Measurements from ENCODE around the genes BRWD1, IGSF5 and DSCAM.

GRCh38 chr21:38909593-38910262 is 104.0 kb downstream of the ETS2 start:
- RRBS, result no CpG with 5 or more reads among the region's 10 CpGs

- RRBS, result no CpG with 5 or more reads among the region's 7 CpGs
These were observed 111.2 kb downstream of the ETS2 start for GRCh38 chr21:38916819-38917459.

DNA sequence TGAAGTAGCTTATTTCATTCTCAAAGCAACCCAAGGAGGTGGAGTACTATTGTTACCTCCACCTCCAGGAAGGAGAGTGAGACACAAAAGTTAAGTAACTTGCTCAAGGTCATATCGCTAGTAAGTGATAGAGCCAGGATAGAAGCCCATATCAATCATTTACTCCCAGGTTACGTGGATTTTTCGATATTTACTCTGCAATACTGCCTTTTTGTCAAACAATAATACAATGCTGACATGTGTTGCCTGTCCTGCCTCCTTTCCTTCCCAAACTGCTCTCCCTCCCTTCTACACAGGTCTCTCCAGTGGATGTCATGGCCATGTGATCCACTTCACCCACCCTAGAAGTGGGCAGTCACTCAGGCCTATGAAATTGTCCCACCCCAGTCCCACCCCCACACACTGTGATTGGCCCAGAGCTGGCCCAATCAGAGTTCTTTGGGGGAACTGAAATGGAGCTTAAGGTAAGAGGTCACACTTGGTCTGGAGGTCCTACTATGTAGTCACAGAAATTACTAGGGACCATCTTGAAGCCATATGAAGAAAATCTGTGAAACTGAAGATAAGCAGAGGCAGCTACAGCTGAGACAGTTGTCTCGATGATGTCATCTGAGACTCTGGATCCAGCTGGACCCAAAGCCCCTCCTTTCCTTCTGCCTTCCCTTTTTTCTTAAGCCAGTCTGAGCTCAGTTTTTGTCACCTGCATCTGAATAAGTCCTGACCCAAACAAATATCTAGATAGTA is 143.1 kb downstream of the ETS2 start:
- RRBS, result no CpG with 5 or more reads among the region's 4 CpGs

- RRBS, result 97% methylated on average over 4 of the region's 37 CpGs
These were observed 160.0 kb downstream of the PSMG1 start for GRCh38 chr21:39022745-39024070.

- RRBS, result 98% methylated on average over 3 of the region's 28 CpGs
These were observed 100.5 kb downstream of the PSMG1 start for GRCh38 chr21:39082530-39083369.

DNA sequence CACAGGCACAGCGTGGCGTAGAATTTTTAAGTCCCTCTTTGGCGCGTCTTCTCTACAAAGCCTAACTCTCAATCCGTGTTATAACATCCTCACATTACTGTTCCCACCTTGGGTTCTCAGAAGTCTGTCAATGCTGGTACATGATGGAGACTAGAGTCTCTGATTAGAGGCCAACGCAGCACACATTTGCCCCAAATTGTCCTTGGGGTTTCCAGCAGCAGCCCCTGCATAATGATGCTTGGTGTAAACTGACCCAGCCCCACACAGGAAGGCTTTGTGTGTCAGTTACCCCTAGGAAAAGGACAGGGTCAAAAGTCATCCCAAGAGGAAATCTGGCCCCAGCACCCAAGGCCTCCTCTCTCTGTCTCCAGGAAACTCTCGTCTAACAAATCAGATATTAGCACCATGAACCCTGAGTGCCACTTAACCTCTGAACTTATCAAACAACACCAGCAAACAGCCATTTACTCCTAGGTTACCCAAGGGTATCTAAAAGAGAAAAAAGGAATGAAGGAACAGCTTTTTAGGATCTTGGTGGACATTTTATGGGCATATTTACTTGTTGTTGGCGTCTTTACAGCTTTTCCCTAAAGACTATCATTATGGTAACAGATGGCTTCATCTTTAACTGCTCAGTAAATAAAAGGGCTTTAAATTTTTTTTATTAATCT is 84.5 kb downstream of the PSMG1 start:
- RRBS, result no CpG with 5 or more reads among the region's 8 CpGs

- RRBS, result no CpG with 5 or more reads among the region's 4 CpGs
These were observed 57.4 kb downstream of the PSMG1 start for GRCh38 chr21:39125769-39126333.

- RRBS, result no CpG with 5 or more reads among the region's 1 CpG
These were observed 29.1 kb upstream of the PSMG1 start for GRCh38 chr21:39212067-39212945.

DNA sequence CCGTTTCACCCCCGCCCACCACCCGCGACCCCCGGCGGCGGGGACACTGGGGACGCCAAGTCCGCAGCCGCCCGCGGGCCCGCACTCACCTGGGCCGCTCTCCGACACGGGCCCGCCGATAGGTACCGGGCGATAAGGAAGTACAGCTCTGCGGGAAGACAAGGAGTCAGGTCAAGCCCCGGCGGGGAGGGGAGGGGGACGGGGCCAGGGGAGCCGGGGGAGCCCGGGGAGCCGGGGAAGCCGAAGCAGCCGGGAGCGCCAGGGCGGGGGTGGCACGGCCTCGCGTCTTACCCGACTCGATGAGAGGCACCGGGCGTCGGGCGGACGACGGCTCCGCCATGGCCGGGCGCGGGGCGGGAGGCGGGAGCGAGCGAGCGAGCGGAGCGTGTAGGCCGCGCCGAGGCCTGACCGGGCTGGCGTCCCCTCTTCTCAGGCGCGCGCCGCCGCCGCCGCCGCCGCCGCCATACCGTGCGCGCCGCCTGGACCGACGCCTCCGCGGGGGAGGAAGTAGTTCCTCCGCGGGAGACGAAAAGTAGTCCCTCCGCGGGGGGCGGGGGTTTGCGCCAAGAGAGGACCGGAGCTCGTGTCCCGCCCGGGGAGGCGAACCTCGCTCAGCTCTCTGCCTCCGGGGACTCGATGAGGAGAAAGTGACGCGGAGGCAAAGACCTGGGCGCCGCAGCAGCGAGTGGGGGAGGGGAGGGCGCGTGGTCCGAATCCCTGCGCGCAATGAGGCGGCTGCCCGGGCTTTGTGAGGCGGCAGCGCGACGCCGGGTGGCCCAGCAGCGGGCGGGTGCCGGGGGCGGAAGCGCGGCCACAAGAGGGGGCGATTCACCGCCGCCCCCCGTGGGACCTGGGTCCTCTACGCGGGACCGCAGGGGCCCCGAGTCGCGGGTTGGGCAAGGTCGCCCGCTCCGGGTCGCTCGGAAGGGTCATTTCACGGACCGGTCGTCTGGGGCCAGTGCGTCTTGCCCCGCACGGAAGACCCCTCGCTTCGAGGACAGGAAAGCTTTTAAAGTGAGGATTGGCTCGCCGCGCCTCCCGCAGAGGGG is at the start of gene BRWD1:
TSS of gene BRWD1 (minus strand) at position 481 of the 1,049 bp plus-strand sequence.
- RRBS, result 1% methylated on average over 55 of the region's 141 CpGs

GRCh38 chr21:39345400-39346351 is 3.2 kb downstream of the HMGN1 start:
- RRBS, result no CpG with 5 or more reads among the region's 13 CpGs

GRCh38 chr21:39637275-39638298 is 24.8 kb downstream of the B3GALT5 start:
- RRBS, result no CpG with 5 or more reads among the region's 13 CpGs

GRCh38 chr21:39670080-39670795 is 57.5 kb downstream of the B3GALT5 start:
- RRBS, result no CpG with 5 or more reads among the region's 8 CpGs

GRCh38 chr21:39744737-39745424 is at the start of gene IGSF5:
Gene IGSF5 (plus strand): TSS chr21:39745183.
- RRBS, result no CpG with 5 or more reads among the region's 10 CpGs

GRCh38 chr21:39788378-39788955 is 43.5 kb downstream of the IGSF5 start:
- RRBS, result 64% methylated on average over 2 of the region's 10 CpGs

DNA sequence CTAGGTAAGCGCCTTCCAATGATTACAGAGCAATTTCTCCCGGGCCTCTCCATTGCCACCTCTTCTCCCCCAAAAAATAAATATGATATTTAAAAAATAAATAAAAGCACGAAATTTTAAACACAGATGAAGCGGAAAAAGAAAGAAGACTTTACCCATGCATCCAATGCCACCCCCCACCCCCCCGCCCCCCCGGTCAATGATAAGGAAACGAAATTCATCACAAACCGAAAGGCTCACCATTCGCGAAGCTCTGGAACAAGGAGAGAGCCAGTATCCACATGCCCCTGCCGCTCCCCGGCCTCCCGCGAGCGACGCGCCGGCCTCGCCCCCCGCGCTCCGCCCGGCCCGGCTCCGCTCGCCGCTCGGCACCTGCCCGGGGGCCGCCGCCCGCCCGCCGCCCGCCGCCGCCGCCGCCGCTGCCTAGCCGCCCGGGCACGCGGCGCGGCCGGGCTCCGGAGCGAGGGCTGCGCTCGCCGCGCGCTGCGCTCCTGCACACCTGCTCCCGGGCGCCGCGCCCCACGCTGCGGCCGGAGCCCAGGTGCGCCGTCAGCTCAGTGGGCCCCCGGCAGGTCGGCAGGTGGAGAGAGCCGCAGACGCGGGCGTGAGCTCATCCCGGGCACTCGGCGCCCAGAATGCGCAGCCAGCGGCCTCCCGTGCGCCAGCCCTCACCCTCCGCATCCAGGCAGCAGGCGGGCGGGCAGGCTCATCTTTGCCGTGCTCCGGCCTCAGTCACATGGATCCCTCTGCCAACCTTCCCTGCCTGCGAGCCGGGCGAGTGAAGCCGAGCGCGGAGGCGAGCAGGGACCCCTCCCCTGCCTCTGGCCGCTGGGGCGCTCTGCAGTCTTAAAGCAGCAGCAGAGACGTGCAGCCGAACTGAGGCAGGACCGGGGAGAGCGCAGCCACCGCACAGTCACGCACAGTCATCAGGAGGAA is at the start of gene DSCAM:
TSS of gene DSCAM (minus strand) at position 780 of the 936 bp plus-strand sequence.
- RRBS, result 92% methylated on average over 52 of the region's 97 CpGs

DNA sequence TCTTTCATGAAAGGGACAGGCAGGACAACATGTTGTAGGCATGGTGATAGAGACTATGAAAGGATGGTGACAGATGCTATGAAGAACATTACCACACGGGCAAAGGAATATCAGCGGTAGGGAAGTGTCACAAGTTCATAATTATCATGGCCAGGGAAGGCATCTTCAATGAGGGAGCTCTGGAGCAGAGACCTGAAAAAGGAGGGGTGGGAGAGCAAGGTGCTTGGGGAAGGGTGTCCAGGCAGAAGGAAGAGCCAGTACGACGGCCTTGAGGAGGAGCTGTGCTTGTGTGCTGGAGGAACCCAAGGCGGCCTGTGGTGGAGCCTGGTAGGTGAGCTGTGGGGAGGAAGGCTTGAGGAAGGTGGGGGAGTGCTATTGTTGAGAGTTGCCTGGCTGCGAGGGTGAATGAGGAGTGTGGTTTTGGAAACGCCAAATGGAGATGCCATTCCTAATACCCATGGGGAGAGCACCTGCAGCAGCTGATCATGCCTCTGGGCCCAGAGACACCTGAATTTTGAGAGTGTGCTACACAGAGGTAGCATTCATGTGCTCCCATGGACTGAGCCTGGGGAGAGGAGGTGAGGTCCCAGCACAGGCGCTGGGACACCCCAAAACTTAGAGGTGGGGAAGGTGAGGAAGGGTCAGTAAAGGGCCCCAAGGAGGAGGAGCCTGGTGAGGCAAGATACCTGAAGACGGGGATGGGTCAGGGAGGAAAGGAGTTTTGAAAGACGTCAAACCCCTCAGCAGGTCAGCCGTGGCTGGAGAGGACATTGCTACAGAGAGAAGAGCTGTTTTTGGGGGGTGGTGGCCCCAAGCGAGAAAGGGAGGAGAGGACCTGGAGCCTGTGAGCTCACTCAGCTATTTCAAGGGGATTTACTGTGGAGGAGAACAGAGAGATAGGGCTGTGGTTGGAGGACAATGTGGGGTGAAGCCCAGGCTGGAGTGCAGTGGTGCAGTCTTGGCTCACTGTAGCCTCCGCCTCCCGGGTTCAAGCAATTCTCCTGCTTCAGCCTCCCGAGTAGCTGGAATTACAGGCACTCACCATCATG is 35.5 kb downstream of the BACE2 start:
- RRBS, result no CpG with 5 or more reads among the region's 15 CpGs

- RRBS, result 75% methylated on average over 3 of the region's 8 CpGs
These were observed 54.6 kb downstream of the BACE2 start for GRCh38 chr21:41222591-41222950.

DNA sequence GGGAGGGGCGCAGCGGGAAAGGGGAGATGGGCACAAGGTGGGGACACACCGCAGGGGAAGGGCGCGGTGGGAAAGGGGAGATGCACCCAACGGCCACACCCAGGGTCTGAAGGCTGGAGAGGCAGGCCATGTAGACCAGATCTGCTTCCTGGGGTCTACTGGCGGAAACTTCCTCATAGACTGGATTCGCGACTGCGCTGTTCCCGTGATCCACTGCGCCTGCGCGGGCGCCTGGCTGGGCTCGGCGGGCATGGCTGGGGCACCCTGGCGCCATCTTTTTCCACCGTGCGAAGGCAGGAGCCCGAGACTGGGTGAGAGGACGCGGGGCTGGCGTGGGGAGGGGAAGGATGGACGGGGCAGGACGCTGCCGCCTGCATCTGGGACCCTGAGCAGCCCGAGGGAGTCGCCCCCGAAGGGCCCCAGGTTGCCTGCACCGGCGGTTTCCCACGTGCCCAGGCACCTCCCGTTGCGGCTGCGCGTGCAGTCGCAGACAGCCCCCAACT is 12.6 kb upstream of the FAM3B start:
- RRBS, result no CpG with 5 or more reads among the region's 38 CpGs

DNA sequence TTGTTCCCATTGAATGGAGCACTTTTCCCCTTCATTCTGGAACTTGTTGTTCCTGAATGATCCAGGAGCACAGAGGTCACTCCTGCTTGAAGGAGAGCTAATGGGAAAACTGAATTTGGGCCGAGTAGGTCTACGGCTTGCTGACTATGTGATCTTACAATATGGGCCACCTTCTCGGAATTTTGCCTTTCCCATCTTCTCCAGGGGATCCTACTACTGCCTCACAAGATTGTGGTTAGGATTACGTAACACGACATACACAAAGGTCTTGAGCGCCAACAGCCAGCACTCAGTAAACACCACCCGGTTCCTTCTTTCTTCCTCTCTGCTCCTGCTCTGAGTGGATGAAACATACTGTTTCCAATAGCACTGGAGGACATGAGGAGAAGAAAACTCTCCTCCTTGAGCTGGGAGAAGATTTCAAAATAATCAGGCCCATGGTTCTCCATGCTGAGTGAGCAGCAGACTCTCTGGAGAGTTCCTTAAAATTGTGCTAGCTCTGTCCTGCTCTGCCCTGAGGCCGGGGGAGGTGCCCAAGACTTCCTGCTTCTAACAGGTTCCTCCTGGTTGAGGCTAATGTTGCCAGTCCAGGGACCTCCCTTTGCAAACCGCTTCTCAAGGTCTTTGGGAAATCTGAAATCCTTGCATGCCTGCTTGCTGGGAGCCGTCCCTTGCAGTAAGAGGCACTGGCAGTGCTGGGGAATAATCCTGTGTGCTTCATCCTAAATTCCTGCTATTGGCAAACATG is 29.5 kb upstream of the MX1 start:
- RRBS, result no CpG with 5 or more reads among the region's 10 CpGs

GRCh38 chr21:41473179-41473771 is 34.7 kb downstream of the TMPRSS2 start:
- RRBS, result 65% methylated on average over 6 of the region's 24 CpGs